HEK293 (cell line): Measurements from ENCODE around the genes BLVRB and CYP2S1.

- PRO-cap: no peak
- RRBS, 2 experiments: no CpG with 5 or more reads among the region's 11 CpGs
Measured at GRCh38 chr19:39878977-39879249, 32.7 kb upstream of the FBL start.

- PRO-cap: no peak
- RRBS, 2 experiments: no CpG with 5 or more reads among the region's 40 CpGs
Measured at GRCh38 chr19:39893317-39894379, 47.5 kb upstream of the FBL start.

DNA sequence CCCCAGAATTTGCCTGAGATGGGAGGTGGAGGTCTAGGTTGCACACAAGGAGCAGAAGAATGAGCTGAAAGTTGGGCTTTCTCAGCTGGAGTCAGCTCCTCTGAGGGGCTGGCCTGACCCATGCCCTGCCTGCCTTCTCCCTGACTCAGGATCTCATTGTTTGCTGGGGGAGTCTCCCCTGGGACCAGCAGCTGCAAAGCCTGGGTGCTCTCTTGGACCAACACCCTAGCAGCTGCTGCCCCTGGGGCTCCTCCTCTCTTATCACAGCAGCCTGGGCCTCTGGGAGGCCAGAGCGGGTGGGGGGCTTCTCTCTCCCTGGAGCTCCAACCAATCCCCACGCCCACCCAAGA, 35.0 kb upstream of the PSMC4 start:
- PRO-cap: no peak
- RRBS, 2 experiments: no CpG with 5 or more reads among the region's 2 CpGs

GRCh38 chr19:39951631-39951961, 19.4 kb upstream of the PSMC4 start:
- PRO-cap: no peak
- RRBS, 2 experiments: no CpG with 5 or more reads among the region's 3 CpGs

GRCh38 chr19:39983168-39984468, 12.7 kb downstream of the PSMC4 start:
- PRO-cap: no peak
- RRBS, 2 experiments: no CpG with 5 or more reads among the region's 11 CpGs

- PRO-cap: no peak
- RRBS, 2 experiments: no CpG with 5 or more reads among the region's 14 CpGs
Measured at GRCh38 chr19:40224332-40224679, 2.2 kb downstream of the CCNP start.

DNA sequence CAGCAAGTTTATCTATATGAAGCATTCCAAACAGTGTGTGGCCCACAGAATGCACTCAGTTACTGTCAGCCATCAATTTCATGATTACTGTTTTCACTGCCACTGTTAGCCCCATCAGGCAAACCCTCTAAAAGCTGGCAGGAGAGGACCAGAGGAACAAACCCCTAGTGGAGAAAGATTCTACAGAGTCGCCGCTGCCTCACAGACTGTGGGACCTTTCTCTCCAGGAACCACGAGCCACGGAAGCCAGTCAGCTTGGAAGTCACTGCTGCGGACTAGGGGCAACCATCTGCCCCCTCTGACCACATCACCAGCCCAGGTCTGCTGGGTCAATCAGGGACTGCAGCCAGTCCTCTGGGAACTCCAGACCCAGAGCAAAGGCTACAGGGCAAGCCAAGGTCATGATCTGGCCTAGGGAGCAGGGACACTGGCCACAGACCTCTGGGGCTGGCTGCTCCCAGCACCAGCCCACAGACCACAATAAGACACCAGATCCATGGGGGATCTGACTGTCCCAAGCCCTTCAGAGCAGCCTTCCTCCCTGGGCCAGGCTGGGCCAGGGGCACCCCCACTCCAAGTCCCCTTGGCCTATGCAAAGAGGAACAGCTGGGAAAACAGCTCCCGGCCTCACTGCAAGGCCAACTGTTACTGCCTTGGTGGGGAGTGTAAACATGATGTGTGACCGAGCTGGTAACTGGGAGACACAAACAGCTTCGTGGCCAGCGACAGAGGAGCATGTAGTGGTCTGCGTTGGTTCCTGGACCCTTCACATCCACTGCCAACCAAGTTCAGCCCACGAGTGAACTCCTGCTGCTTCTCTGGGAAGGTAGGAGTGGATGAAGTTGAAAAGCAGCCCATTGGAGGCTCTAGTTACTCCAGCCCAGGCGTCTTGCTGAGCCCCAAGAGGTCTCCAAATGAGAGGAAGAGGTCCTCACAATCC, 1.6 kb downstream of the AKT2 start:
- PRO-cap: no peak
- RRBS, 2 experiments: no CpG with 5 or more reads among the region's 12 CpGs

DNA sequence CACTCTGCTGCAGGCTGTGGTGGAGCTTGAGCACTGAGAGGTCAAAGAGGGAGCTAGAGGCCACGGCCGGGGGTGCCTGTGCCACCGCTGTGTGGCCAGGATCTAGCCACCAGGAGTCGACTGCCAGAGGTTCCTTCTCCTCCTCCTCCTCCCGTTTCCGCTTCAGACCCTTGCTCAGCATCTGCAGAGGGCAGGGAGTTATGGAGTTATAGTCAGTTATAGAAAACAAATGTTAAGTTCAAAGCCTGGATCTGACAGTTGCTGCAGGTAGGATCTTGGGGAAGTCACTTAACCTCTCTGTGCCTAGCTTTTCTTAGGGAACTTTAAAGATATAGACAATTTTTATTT, 2.5 kb downstream of the SERTAD1 start:
- PRO-cap: no peak
- RRBS, 2 experiments: 85 to 88% methylated on average over 2 of the region's 6 CpGs

- PRO-cap: no peak
- RRBS, 2 experiments: 13% methylated on average over 1 of the region's 10 CpGs; no CpG with 5 or more reads in 1 of the 2 experiments
Measured at GRCh38 chr19:40432838-40433206, 7.0 kb upstream of the SERTAD1 start.

GRCh38 chr19:40445518-40446270, 1.6 kb upstream of the SERTAD3 start:
- PRO-cap: no peak
- RRBS, 2 experiments: no CpG with 5 or more reads among the region's 12 CpGs

- PRO-cap: bidirectional peak, plus-strand start at chr19:40465630, minus-strand start at chr19:40465745
- RRBS, 2 experiments: 2 to 3% methylated on average over 4 of the region's 42 CpGs
Measured at GRCh38 chr19:40465459-40465939, at the start of gene BLVRB. Gene BLVRB (minus strand): TSS chr19:40465745.

DNA sequence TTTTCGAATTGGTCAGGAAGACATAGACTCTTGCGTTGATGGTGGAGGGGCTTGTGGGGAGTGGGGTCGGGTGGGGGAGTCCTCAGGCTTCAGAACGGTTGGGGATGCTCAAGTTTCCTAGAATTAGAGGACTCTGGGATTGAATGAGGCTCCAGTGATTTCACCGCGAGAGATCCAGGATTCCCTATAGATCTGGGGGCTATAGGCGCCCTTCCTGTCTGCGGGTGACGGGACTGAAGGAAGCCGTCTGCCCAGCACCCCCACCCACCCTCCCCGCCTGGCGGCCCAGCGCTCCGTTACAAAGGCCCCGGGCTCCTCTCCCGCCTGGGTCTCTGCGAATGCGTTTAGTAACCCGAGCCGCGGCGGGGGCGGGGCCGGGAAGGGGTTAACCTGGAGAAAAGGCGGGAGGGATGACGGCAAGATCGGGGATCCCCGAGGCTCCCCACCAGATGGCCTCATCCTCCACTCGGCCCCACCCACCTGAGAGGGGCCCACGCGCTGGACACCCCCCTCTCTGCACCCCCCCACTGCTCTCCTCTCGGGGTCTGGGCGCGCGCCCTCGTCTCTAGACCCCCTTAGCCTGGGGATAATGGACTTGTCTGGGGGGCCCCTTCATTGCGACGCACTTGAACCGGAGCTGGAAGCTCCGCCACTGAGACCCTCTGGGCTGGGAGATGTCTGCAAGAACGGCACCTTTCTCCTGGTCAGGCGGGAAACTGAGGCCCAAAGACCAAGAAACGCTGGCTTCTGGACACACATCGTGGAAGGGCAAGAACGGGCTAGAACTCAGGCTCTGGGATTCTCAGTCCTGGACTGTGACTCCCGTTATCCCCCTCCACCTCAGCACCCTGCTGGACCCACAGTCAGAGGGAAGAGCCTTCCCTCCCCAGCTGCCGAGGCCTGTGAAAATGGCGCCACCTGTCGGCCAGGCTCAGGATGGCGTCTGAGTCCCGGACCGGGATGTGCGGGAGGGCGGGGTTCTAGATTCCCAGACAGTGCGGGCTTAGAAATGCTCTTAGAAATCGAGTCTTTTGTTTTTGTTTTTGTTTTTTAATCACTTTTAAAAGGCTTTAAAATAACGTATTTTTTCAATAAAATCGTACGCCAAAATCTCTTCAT, 3.0 kb upstream of the LTBP4 start:
- PRO-cap: bidirectional peak, plus-strand start at position 655 of the sequence, minus-strand start at position 340 of the sequence; unidirectional peak, minus-strand start at position 865 of the sequence
- RRBS, 2 experiments: 1 to 2% methylated on average over 10 to 13 of the region's 59 CpGs

DNA sequence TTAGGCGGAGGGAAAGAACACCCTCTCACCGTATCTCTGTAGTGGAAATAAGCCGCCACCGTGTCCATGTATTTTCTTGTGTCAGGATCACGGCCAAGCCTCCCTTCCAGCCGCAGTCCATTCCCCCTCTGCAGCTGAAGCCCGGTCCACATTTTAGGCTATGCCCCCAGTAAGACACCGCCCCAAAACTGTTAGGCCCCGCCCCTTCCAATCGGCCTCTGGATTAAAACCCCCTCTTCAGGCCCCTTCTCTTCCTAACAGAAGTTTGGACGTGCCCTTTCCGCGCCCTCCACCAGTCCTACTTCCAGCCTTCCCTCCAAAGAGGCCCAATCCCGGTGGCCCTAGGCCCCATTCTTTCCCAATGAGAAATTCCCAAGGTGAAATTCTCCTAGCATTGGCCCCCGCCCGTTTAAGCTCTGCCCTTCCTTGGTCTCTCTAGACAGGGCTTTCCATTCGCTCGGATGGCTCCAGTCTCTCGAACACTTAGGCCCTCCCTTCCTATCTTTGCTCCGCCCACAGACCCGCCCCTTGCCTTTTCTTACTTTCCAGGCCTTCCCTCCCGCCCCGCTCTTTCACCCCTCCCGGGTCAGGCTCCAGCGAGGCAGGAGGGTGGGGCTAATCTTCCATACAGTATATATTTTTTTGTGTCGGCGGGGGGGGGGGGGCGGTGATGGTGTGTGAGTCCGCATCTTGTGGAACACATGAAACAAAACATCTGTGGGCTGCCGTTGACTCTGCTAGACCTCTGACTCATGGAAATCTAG, 13.6 kb downstream of the LTBP4 start:
- PRO-cap: bidirectional peak, plus-strand start at position 255 of the sequence, minus-strand start at position 132 of the sequence; bidirectional peak, plus-strand start at position 654 of the sequence, minus-strand start at position 477 of the sequence
- RRBS, 2 experiments: no CpG with 5 or more reads among the region's 30 CpGs

DNA sequence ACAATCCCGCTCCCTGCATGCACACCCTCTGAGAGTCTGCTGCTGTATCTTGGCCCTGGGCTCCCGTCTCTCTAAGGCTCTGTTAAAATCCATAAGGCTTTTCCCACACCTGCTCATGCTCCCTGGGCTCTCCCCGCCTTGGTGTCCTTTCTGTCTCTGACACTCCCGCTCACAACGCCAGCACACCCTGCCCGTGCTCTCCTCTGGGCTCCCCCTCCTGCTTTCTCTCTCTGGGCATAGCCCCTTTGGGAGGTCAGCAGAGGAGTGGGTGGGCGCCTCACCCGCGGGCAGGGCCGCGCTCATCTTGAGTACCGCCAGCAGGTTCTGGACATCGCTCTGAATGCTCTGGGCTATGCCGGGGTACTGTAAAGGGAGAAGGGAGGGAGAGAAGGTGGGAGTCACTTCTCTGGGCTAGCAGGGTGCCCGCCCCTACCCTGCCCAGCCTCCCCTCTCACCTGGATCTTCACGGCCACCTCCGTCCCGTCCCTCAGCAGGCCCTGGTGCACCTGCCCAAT, 12.9 kb upstream of the NUMBL start:
- PRO-cap: no peak
- RRBS, 2 experiments: no CpG with 5 or more reads among the region's 18 CpGs

GRCh38 chr19:40807497-40808092, 8.6 kb downstream of the EGLN2 start:
- PRO-cap: no peak
- RRBS, 2 experiments: no CpG with 5 or more reads among the region's 6 CpGs

- PRO-cap: no peak
- RRBS, 2 experiments: no CpG with 5 or more reads among the region's 4 CpGs
Measured at GRCh38 chr19:41015096-41015835, 24.2 kb downstream of the CYP2B6 start.

- PRO-cap: bidirectional peak, plus-strand start at chr19:41193214, minus-strand start at chr19:41193034
- RRBS, 2 experiments: 11 to 20% methylated on average over 32 to 36 of the region's 61 CpGs
Measured at GRCh38 chr19:41192691-41193701, at the start of gene CYP2S1. Gene CYP2S1 (plus strand): TSS chr19:41193219.

DNA sequence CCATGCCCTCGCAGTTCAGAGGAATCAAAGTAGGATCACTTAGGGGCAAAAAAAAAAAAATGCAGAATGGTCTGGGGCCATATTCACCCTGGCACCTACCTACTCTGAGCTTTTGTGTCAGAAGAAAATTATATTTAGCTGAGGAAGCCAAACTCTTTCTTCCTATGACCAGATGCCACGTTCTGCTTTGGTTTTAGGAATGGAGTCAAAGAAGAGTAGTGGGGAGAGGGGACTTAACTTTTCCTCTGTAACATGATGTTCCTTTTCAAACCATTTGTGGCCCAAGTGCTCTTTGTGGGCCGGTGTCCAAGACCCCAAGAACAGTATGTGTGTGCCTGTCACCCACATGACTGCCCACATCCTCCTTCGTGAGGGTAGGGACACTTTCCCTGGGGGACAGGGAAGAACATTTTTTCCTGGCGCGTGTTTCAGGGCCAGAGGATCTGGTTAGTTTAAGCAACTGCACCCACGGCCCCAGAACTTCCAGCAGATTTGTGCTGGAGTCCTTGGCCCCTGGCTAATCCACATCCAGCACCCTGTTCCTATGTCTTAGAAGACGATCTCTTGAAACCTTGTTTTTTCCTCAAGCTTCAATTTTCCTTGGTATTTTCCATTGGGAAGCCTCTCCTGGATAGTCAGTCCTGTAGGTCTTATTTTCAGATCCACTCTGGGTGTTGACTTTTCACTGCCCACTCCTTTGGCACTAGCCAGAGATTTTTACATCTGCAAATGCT, 10.9 kb upstream of the CCDC97 start:
- PRO-cap: no peak
- RRBS, 2 experiments: no CpG with 5 or more reads among the region's 8 CpGs

DNA sequence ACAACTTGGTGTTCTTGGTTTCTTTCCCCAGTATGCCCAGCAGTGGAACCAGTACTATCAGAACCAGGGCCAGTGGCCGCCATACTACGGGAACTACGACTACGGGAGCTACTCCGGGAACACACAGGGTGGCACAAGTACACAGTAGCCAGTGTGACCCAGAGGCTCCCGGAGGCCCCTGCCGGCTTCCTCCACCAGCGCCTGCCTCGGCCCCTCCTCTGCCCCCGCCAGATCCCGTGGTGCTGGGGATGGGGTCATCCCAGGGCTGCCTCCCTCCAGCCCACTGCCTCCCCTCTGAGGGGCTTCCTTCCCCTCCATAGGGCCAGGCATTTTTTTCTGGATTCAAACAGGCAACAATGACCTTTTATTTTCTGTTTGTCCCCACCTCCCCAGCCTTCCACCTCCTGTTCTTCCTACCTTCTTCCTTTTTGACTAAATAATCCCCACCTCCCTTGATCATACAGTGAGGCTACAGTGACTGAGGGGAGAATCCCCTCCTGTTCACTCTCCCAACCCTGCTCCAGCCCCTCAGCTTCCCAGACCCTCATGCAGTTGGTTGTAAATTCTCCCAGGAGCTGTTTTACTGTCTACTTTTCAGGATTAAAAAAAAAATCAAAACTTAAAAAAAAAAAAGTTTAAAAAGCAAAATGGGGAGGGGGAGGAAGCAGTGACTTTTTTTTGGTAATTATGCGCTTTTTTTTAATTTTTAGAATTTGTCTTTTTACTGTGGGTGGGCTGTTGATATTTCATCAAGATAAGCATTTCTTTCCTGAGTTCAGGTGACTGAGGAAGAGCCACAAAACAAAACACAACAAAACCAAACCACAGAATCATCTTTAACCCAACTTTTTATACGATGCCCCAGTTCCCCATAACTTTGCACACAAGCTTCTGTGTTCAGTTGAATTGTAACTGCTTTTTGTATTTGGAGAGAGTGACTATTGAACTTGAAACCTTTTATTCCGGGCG, 3.3 kb upstream of the CCDC97 start:
- PRO-cap: no peak
- RRBS, 2 experiments: 85 to 94% methylated on average over 2 of the region's 15 CpGs

DNA sequence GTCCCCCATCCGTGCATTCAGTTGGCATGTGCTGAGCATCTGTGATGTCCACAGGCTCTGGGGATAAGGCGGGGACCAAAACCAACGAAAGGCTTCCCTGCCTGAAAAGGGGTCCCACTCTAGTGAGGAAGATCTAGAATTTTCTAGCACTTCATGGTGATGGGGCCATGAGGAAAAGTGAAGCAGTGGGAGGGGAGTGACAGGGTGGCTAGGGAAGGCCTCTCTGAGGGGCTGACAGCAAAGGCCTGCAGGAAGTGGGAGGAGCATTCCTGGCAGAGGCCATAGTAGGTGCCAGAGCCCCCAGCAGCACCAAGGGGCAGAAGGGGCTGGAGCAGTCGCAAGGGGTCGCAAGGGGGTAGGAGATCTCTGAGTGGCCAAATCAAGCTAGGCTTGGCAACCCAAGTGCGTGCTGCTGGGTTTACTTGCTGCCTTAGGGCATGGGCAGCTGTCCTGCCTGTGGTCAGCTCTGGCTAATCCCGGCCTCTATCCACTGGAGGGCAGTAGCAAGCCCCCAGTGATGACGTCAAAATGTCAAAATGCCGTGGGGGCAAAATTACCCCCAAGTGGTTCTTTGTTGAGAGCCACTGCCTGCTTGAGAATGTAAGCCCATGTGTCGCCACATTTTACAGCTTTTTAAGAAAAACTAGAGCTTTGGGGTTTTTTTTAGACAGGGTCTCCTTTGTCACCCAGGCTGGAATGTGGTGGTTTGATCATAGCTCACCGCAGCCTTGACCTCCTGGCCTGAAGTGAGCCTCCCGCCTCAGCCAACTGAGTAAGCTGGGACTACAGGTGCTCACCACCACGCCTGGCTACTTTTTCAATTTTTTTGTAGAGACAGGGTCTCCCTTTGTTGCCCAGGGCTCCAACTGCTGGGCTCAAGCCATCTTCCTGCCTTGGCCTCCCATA, 11.7 kb downstream of the CCDC97 start:
- PRO-cap: unidirectional peak, plus-strand start at position 178 of the sequence
- RRBS, 2 experiments: no CpG with 5 or more reads among the region's 13 CpGs